Left lobe of liver (tissue), 1 donor: ENCODE measurements around the gene GBP3.

DNA sequence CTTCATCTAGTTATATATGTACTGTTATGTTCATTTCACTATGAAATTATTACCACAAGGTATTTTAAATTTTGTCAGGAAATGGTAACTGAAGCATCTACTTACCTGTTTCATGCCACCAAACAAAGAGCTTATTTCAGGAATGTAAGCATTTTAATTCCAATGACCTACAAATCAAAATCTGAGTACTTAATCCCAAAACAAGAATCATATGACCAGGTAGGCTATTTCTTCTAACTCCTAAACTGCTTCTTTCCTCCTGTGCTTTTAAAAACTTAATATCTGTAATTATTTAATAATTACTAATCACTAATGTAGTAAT, 68.9 kb upstream of the SH3GLB1 start:
- PRO-cap, result unidirectional peak, minus-strand start at position 202 of the sequence

- PRO-cap, result unidirectional peak, minus-strand start at chr1:86852947
Observed at GRCh38 chr1:86852683-86853034, 61.3 kb downstream of the SELENOF start.

DNA sequence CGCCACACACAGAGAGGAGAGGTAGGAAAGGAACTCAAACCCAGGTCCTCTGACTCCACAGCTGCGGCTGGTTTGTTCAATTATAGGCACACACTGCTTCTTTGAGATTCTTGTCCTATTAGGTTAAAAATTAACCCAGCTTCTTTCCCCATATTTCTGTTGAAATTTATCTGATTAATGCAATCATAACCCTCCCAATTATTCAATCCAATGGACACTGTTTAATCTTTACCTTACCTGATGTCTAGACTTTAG, 248.4 kb downstream of the LMO4 start:
- PRO-cap, result no peak

- PRO-cap, result no peak
Observed at GRCh38 chr1:88990116-88990697, 2.2 kb downstream of the KYAT3 start.

- PRO-cap, result unidirectional peak, plus-strand start at chr1:89022428; unidirectional peak, minus-strand start at chr1:89022807
Observed at GRCh38 chr1:89022127-89023071, at the start of gene GBP3. Gene GBP3 (minus strand): TSS chr1:89022866.

DNA sequence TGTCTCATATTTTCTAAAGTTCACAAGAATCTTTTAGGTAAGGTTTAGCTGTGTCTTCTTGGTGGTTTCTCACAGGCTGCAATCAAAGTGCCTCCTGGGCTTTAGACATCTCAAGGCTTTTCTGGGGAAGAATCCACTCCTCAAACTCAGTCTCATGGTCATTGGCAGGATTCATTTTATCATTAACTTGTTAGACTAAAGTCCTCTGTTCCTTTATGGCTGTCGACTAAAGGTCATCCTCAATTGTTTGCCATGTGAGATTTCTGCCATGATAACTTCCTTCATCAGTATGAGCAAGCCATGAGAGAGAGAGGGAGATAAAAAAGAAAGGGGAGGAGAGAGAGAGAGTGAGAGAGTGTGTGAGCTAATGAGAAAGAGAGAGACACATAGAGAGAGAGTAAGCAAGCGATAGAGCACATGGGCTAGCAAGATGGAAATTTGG, 19.8 kb downstream of the GBP1 start:
- PRO-cap, result bidirectional peak, plus-strand start at position 387 of the sequence, minus-strand start at position 148 of the sequence

- PRO-cap, result no peak
Observed at GRCh38 chr1:89124812-89125403, 1.0 kb downstream of the GBP2 start.

DNA sequence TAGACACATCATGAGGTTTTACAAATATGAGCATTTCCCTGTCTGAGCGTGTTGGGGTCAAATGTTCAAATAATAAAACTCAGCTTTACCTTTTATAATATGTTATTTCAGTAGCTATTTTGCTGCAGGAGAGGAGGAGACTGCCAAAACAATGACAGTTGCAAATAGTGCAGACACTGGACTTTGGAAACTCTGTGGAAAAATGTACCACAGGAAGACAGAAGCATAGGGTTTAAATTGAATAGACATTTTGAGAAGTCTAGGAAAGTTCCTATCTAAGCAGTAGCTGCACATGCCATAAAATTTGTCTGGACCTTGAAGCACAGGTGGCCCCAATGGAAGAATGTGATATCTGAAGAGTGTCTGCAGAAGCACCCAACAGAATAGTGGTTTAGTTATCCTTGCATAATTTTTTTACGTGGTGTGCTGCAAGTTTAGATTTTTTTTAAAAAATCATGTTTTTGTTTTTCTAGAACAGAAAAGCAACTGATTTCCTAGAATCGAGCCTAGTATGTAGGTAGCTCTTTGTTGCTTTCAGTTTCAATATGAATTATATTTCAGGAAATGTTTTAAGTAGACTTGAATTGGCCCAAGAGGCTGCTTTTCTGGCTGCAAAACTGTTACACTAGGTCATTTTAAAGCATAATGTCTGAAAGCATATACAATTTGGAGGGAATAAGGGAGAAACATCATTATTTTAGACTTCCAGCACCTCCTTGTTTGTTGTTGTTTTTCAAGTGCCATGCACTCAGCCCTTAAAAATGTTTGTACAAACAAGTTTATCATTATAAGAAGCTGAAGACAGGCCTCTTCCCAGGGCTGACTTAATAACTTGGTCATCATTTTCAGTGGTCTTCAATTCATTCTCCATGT, 14.1 kb upstream of the GBP5 start:
- PRO-cap, result no peak

DNA sequence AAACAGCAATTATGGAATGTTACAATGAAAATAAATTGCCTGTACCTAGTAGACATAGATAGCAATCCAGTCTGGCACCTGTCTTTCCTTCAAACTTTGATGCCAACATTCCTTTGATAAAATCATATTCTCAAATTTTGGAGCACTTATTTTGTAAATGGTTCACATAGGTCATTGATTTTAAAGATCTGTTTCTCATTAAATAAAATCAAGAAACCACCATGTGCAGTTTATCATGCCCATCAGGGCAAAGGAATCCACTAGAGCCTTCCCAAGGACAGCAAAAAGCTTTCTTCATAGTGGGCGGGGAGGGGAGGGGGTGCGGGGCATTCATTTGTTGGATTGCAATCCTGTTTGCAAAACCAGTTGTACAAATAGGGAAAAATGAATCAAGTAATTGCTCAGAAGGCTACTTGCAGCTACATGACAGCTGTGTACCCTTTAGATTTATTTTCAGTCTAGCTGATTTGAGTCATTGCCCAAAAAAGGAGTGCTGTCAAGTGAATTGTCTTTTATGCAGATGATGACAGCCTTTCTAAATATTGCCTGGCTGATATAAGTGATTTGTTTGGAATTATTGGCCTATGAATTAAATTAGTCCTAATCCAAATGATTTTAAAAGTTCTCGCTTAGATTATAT, 23.0 kb downstream of the LRRC8B start:
- PRO-cap, result no peak

DNA sequence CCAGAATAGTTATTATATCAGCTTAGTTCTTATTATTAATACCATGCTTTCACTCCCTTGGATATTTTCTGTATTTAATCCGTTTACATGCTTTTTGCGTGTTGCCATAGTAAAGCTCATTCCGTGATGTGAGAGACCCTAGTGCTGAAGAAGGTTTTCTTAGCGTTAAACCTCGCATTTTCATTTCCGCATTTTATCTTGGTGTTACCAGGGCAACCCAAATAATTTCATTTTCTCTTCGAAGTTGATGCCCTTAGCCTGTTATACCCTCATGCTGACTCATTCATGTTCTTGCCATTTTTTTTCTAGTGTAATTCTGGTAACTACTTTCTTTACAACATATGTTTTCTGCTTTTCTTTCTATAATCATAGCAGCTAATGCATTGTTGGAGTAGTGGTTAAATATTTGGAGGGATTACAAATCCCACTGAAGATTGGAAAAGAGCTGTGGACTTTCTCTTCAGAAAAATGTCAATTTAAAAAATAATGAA, 37.3 kb downstream of the LRRC8C start:
- PRO-cap, result no peak

DNA sequence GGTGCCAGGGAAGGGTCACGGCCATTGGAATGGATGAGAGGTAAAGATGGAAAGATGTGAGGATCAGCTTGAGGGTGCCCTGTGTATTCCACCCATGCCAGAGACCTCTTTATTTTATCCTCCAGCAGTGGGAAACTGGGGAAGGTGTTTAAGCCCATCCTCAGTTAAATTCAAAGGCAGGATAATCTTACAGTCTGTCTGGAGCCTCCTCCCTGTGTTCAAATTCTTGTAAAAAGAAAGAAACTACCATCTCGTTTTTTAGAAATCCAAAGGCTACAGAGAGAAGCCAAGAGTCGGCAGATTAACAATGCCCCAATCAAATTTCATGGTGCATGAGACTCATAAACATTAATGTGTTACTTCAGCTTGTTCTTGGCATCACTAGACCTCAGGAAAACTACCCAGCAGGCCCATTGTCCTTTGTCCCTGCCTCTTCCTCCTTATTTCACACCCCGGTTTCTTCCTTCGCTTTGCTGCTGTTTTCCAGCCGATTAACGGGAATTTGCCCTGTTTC, 93.1 kb upstream of the LRRC8D start:
- PRO-cap, result no peak

DNA sequence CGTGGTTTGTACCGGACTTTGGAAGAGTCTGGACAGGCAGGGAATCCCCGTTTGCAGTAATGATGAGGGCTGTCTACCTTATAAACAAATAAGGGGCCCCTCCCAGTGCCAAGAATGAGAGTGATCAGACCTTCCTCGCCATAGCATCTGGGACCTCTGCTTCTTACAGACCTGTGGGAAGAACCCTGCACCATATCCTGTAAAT, 1.6 kb downstream of the LRRC8D start:
- PRO-cap, result bidirectional peak, plus-strand start at position 111 of the sequence, minus-strand start outside the sequence

DNA sequence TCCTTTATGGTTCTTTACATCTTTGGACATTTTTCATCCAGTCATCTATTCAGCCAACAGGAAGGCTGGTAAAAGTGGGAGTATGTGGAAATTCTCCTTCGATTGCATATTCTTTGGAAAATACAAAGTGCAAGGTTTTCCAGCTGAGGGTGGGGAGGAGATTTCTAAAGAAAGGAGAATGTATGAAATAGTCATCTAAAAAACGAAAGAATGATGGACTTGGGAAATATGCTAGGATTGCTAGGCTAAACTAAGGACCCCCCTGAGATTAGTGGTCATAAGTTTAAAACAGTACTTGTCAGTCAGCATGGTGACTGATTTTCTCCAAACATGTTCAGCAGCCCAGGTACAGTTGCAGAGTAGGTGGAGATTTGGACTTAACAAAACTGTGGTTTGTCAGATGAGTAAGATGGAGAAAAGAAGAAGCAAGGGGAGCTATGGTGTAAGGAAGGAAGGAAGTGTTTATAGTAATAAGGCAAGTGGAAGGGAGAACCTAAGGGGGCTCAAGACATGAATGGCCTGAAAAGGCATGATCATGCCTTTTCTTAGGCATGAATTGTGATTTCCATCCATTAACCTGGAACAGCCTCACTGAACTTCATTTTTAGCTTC, 60.4 kb downstream of the LRRC8D start:
- PRO-cap, result no peak

- PRO-cap, result no peak
Observed at GRCh38 chr1:90219033-90219934, 224.4 kb downstream of the ZNF326 start.

GRCh38 chr1:90730407-90731103, 13.5 kb upstream of the BARHL2 start:
- PRO-cap, result no peak

GRCh38 chr1:91018551-91018921, 3.3 kb downstream of the ZNF644 start:
- PRO-cap, result no peak

DNA sequence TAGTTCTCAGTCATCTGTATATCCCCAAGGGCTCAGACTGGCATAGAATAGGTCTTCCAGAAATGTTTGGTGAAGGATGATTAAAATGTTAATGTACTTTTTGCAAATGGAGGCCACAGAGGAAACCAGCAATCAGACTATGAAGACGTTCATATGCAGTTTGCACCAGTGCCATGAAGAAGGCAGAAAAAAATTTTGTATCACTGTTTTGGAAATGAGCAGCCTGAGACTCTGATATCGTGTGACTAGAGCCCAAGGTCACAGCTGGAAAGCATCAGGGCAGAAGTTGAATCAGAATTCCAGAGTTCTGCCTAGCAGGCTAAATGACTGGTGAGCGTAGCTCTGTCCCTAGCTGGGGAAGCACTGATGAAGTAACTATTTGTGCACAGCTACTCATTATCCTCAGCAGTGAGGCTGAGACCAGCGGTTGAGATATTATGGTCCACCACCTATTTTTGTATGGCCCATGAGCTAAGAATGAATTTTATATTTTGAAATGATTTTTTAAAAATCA, 186.4 kb downstream of the TGFBR3 start:
- PRO-cap, result no peak

DNA sequence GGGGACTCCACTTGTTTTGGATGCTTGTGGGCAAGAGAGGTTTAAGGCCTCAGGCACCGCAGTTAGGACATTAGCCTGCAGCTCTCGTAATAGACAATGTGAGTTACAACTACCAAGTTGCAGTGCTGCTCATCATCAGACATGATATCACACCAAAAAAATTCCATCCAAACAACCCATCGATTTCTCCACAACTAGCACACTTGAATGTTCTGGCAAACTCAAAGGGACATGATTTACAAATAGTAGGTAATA, 128.2 kb downstream of the TGFBR3 start:
- PRO-cap, result no peak

DNA sequence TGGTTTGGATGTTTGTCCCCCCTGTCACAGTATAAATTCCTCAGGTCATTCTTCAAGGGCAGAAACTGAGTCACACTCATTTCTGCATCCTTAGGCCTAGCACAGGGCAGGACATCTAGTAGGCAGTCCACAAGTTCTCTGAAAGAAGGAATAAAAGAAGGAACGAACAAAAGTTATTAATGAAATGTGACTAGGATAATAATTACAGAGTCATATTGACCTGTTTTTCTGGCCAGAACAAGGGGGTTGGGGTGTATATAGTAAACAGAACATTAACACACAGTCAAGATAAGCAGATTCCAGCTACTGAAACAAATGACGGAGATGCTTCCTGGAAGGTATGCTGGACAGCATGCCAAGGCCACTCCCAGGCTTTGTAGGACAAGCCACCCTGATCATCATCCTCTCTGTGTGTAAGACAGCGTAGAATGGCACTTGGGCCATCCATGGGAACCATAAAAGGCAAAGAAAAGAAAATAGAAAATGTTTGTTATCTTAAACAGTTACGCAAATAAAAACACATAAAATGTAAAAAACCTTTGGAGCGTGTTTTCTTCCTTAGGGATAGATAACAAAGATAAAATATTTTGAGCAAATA, 120.7 kb downstream of the TGFBR3 start:
- PRO-cap, result no peak

- PRO-cap, result no peak
Observed at GRCh38 chr1:92030847-92031188, 1.0 kb downstream of the EPHX4 start.